Myometrial cell (primary cell): ENCODE data around the genes SLC43A2, SRR and SGSM2.

DNA sequence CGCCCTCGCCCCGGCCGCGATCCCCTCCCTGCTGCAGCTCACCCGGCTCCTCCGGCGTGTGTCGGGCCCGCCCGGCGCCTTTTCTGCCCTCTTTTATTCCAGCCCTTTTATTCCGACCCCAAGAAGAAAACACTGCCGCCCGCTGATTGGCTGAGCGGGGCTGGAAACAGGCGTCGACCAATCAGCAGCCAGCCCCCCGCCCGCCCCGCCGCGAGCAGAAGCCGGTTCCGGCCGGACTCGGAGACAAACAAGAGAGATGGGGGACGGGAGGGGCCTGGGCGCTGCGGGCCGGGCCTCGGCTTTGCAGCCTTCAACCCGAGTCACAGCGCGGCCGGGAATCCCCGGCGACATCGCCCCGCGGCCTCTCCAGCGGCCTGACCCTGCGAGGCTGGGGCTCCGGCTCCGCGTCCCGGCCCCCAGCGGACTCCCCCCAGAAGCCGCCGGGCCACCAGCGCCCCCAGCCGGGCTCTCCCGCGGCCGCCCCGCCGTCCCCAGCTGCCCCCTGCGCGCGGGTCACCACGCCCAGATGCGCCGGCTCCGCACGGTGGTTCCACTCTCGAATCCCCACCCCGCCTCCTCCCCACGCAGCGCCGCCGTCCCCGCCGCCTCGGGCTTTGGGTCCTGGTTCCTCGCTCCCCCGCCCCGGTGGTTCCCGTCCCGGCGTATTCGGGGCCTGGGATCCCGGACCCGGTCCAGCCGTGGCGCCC, at the start of gene SLC43A2:
Gene SLC43A2, minus strand, starts transcription at position 83 of the 707 bp plus-strand sequence.
- RAMPAGE, long total RNA, result no peak

DNA sequence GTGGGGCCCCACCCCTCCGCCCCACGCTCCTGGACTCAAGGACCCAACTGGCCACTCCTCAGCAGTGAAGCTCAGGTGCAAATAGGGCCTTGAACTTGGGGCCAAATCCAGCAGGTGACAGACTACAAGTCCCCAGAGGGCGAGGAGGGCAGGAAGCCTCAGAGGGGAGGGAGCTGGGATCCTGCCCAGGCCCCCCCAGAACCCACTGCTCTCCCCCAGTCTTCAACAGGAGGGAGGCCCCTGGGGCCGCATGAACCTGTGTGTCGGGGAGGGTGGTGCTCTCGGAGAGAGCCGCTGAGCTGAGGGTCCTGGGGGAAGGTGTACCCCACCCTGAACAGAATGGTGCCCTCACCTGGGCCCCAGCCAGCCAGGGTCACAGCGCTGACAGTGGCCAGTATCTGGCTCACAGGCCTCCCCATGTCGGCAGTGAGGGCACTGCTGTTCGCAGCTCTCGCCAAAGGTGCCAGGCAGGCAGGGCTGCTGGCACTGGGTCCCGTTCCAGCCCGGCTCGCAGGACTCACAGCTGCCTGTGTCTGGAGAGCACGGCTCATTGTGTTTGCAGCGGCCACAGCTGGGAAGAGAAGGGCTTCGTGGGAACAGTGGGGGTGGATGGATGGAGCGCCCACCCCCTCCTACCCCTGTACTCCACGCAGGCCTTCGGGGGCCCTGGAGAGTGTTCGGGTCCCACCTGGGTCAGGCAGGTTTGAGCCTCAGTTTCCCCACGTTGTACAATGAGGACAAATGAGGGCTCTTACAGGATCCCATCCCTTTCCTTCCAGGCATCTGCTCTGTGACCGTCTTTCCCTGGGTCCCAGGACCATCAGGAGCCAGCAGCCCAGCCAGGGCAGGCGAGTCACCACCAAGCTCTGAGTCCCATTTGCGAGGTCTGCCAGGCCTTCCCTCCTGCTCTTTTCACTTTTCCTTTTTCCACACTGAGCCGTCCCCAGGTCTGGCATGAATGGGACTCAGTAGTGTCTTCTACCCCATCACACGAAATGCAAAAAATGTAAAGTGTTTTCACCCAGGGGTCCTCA, 5.1 kb downstream of the SCARF1 start:
- RAMPAGE, long total RNA, result no peak

- RAMPAGE, long total RNA, result no peak
These were observed 5.6 kb upstream of the RILP start for GRCh38 chr17:1655263-1655666.

DNA sequence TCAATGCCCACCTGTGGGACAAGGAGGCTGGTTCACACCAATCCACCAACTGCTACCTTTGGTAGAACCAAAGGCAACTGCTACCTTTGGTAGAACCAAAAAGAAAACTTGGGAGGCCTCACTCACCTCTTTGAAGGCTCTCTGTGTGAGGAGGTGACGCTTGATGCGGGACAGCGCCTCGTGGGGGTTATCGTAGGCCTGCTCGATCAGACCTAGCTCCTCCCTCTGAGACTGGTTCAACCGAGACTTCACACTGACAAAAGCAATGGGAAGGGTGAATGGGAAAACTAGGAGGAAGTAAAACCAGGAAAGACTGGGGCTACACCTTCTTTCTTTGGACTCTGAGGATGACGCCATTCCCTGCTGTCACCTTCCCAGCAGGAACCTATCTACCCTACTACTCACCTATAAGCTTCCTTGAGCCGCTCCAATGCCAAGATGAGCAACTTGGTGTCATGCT, 8.8 kb downstream of the PRPF8 start:
- RAMPAGE, long total RNA, result no peak

- RAMPAGE, long total RNA, result no peak
These were observed 620 bp downstream of the SERPINF1 start for GRCh38 chr17:1762441-1762919.

DNA sequence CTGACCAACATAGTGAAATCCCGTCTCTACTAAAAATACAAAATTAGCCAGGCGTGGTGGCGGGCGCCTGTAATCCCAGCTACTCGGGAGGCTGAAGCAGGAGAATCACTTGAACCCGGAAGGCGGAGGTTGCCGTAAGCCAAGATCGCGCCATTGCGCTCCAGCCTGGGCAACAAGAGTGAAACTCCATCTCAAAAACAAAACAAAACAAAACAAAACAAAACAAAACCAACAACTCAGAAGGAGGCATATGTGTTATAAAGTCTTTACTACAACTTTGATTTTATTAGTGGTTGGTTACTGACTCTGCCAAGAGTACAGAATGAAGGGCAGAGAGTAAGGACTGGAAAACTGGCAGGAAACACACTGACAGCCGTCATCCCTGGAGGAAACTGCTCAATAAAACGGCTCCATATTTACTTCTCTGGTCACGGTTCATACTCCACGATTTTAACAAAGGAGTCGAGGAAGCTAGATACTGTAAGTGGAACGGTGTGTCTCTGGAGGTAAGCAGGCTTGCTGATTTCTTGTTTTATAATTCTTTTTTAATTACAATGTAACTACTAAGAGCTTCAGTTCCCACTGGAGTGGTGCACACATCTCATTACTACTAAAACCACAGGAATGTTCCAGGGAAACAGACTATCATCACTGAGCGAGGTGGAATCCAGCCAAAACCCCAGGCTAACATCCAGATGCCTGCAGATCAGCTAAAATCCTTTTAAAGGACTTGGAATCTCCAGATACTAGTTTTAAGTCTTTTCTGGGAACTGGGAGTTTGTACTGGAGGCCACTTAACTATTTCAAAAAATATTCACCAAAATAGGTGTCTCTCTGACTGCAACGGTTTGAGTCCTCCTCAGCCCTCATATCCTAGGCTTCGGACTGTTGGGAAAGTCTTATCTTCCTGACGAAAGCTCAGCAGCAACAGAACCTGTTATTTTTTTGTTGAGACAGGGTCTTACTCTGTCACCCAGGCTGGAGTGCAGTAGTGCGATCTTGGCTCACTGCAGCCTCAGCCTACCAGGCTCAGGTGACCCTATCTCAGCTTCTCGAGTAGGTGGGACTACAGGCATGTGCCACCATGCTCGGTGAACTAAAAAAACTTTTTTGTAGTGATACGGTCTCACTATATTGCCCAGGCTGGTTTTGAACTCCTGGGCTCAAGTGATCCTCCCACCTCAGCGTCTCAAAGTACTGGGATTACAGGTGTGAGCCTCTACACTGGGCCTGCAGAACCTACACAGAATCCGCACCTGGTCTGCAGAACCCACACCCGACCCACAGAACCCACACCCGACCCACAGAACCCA, 17.9 kb downstream of the SERPINF1 start:
- RAMPAGE, long total RNA, result no peak

- RAMPAGE, long total RNA, result start-site peak on the minus strand at chr17:1783497-1783969, 10 and 13 reads in 2 replicates
These were observed 21.7 kb downstream of the SERPINF1 start for GRCh38 chr17:1783185-1784316.

GRCh38 chr17:1905192-1905503, 75.3 kb downstream of the RPA1 start:
- RAMPAGE, long total RNA, result no peak

DNA sequence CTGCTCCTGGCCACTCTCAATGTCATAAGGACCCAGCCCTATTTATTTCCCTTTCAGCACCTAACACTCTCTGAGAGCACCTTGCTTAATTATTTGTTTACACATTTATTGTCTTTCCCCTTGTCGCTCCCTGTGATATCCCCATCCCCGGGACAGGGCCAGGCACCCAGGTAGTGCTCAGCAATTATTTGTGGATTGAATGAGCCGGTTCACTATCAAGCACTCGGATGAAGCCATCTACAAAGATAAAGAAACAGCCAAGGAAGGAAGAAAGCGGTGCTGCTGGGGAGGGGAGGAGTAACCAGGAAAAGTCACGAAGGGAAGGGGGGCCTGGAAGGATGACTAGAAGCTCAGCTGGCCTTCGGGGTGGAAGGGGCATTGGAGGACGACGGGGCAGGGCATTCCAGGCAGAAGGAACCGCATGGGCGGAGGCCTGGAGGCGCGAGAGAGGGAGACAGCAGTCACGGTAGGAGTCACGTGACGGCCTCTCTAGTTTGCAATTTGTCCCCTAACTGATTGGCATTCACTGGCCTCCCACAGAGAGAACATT, 64.1 kb downstream of the RTN4RL1 start:
- RAMPAGE, long total RNA, result no peak

DNA sequence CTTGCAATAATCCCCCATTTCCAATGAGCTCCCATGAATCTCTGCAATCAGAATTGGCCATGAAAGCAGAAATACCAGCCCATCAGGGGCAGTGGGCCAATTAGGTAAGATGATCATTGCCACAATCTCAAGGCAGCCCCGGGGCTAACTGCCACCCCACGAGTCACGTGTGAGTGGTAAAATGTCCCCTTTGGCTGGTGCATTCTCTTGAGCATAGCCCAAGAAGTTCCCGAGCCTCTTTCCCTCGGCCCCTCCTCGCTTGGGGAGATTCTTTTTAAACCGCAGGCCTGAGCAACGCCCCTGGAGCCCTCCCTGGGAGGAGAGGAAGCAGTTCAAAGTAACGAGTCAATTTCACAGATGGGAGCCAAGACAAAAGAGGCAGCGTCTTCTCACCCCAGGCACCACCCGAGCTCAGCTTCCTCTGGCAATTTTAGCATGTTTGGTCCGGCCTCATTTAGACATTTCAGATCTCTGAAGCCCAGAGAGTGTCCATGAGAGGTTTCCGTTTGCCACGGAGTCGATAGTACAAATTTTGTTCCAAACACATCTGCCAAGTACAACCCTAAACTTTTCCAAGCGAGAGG, 13.4 kb downstream of the RTN4RL1 start:
- RAMPAGE, long total RNA, result no peak

DNA sequence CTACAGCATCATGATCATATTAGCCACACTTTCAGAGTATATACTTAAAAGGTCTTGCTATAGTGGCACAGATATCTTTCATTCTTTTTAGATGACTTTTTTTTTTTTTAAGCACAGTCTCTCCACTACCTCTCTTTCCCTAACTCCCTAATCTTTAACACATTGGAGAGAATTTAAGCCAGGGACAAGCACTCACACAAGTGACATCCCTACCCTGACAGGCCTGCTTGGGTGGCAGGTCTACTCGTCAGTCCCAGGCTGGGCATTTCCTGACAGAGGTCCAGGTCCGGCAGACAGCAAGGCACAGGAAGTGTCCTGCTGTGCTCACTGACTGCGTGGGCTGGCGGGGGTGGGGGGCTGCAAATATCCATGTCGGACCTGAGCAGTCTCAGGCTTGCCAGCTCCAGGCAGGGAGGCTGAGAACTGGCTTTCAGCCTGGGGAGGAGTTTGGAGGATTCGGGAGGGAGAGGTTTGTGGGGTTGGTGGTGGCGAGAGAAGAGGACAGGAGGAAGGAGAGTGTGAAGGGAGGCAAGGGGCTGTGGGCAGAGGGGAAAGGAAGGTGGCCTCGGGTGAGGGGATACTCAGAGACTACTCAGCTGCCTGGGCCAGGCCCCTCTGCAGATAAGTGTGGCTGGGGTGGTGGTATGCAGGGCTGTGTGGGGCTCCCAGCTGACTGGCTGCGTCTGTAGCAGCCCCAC, 7.7 kb downstream of the HIC1 start:
- RAMPAGE, long total RNA, result no peak

GRCh38 chr17:2084906-2086193, 30.4 kb downstream of the HIC1 start:
- RAMPAGE, long total RNA, result no peak

DNA sequence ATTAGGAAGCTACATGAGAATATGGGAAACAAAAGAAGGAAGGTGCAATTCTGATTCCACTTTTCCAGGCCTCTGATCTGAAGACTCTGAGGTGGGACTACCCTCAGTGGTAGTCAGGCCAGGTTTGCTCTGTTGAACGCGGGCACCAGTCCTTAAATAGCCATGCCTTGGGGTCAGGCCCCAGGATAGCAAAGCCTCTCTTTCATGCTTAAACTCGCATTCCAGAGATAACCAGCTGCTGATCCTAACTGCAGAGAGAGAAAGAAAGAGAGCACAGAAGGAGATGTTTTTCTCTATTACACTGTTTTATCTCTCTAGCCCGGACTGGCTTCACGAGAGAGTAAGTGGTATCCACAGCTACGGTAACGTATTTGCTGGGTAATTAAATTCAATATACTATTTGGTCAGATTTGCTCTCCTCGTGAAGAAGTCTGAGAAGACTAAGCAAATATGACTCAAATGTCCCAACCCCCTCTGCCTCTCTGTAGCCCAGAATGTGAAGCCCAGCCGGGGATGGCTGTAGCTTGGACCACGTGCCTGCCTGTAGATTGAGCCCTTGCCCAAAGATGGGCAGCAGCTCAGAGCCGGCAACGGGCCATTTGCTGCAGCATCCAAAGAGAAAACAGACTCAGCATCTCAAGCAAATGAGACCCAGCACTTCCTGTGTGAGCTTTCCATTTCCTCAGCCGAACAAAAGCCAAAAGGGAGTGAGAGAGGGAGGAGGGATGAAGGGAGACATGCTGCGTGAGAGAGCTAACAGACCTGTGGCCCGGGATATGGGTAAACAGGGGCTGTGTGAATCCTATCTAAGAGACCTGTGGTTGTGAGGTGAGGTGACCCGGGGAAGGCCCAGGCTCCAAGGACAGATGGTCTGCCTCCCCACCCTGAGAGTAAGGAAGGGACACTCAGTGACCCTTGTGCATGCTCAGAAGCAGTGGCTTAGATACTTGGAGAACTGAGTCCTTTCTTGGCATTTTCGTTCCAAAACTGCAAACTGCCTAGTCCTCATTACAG, 122.1 kb downstream of the SMG6 start:
- RAMPAGE, long total RNA, result no peak

- RAMPAGE, long total RNA, result no peak
These were observed 114.9 kb downstream of the SMG6 start for GRCh38 chr17:2188654-2189134.

DNA sequence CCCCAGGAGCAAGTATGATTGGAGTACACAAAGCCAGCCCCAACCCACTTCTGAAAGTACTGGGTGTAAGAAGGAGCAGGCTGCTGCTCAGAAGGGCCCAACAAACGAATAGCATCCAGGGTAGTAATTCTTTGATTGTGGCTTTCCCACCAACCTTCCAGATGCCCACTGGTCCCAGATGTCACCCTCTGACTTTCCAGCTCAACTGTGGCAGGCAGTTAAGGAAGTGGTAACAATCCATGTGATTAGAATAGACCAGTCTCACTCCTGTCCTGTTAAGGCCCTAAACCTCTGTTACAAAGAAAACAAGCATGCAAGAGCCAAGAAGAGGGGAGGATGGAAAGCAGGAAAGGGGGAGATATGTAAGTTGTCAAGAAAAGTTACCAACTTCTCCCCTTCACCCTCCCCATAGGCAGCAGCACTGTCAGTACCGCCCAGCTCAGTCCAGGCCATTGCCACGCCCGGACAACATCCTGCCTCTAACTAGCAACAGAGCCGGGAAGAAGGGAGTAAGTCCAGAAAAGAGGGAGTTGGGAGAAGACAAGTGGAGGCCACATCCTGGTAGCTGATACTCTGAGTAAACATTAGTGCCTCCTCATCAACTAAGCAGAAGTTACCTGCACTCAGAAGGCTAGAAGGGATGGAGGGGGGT, 113.7 kb downstream of the SMG6 start:
- RAMPAGE, long total RNA, result no peak

DNA sequence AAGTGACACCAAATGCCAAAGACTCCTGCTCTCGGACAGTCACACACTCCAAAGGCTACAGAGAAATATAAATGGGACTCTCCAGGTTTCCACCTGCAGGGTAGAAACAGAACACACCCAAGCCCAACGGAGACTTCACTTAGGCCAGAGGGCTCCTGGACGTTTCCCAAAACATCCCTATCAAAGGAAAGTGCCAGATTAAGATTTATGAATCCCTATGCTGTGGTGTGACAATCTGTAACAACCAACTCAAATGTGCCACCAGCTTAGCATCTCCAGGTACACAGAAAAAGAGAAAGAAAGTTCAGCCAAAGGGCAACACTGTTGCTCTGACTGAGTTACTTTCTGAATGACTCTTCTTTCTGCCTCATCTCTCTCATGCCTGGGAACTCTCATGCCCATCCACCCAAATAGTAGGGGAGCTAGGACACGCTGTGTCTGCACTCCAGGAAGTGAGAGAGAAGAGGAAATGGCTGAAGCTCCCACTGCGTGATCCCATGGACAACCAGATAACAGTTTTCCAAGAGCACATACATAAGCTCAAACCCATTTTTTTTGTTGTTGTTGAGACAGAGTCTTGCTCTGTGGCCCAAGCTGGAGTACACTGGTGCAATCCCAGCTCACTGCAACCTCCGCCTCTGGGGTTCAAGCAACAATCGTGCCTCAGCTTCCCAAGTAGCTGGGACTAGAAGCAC, 49.7 kb downstream of the SMG6 start:
- RAMPAGE, long total RNA, result no peak

DNA sequence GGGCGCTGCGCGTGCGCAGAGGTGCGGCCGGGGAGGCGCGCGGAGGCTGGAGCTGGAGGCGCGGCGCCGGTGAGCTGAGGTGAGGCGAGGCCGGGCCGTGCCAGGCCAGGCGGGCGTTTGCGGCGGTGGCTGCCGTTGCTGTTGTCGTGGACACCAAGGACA, at the start of gene SRR:
Gene SRR, plus strand, starts transcription at position 12 of the 162 bp plus-strand sequence.
- RAMPAGE, long total RNA, result start-site peak on the plus strand centred at position 26 of the sequence, 33 bp wide, 153 and 65 reads in 2 replicates

DNA sequence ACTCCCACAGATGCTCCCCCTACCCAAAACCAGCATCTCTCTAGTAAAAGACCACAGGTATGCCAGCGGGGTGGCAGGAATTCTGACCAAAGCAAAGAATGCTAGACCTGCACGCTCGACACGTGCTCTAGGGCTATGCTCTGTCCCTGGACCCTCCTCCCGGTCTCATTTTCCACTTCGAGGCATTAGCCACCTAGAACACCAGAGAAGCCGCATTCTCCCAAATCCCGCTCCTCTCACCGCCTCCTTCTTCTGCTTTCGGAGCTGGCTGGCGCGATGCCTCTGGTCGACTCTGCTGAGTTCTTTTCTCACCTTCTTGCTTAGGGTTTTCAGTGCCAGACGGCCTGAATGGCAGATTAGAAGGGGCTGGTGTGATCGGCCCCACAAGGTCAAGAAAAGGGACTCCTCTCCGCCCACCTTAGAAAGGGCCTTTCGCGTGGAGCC, 438 bp downstream of the TSR1 start:
- RAMPAGE, long total RNA, result no peak

DNA sequence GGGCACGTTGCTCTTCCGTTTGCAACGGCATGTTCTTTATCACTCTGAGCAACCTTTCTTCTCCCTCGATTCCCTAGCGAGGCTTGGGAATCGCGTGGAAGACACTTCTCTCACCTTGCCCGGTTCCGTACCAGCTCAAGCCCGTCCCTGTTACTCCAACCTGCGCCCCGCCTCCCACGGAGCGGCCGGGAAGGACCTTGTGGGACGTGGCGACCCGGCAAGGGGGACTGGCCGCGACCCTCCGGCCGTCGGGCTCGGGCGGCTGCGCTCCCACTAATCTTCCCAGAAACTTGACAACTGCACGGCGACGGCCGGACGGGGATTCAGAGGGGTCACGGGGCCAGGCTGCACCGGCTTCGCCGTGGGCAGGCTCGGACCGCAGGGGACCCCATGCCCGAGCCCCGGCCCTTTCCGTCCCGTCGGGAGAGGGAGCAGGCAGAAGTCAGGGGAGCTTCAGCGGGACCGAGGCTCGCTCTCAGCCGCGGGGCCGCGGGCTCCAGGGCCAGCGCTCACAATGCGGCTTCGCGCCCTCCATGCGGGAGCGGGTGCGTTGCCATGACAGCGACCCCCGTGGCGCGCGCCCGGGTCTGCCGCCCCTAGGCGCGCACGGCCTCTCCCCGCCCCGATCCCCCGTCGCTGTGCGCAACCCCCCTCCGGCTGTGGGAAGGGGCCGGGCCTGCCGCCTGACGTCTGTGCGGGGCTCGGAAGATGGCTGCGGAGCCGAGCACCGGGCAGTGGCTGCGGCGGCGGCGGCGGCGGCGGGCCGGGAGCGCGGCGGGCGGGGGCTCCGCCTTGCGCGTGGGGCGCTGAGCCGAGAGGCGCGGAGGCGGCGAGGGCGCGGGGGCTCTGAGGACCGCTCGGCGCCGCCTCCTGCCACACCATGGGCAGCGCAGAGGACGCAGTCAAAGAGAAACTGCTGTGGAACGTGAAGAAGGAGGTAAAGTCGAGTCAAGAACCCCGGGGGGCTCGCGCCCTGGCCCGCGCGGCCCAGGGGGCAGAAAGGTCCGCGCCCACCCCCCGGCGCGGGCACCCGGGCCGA, at the start of gene SGSM2:
Gene SGSM2, plus strand, starts transcription at position 693 of the 1,039 bp plus-strand sequence.
- RAMPAGE, long total RNA, result no peak

DNA sequence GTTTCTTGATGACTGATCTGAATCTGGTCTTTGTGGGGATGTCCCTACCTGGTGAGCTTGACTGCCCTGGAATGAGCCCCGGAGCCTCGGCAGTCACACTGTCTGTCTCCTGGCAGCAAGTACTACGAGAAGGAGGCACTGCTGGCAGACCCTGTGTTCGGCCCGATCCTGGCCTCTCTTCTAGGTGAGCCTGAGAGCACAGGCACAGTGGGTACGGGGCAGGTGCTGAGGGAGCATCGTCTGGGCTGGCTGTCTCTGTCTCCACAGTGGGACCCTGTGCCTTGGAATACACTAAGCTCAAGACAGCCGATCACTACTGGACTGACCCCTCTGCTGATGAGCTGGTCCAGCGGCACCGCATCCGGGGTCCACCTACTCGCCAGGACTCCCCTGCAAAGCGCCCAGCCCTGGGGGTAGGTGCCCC, 25.4 kb downstream of the SGSM2 start:
- RAMPAGE, long total RNA, result no peak